Fibroblast of villous mesenchyme (primary cell): ENCODE results near the genes FLNC, IRF5 and TNPO3.

DNA sequence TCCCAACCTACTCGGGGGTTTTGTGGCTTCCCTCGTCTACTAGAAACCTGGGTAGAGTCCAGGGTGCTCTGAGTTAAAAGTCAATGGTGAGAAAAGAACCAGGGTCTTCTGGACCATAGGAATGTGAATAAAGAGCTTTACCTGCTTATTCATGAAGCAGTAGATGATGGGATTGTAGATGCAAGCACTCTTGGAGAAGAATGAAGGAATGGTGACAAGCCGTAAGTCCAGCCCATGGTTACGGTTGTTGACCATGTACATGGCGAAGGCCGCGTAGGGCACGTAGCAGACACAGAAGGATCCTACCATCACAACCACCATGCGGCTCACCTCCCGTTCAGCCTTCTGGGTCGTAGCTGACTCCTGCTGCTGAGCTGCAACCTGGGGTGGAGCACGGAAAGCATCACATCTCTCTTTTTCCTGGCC lies 2.1 kb downstream of the OPN1SW start:
- CAGE, long polyA plus RNA: no peak

- CAGE, long polyA plus RNA: no peak
These were observed 2.9 kb upstream of the FLNC start for GRCh38 chr7:128827055-128827903.

DNA sequence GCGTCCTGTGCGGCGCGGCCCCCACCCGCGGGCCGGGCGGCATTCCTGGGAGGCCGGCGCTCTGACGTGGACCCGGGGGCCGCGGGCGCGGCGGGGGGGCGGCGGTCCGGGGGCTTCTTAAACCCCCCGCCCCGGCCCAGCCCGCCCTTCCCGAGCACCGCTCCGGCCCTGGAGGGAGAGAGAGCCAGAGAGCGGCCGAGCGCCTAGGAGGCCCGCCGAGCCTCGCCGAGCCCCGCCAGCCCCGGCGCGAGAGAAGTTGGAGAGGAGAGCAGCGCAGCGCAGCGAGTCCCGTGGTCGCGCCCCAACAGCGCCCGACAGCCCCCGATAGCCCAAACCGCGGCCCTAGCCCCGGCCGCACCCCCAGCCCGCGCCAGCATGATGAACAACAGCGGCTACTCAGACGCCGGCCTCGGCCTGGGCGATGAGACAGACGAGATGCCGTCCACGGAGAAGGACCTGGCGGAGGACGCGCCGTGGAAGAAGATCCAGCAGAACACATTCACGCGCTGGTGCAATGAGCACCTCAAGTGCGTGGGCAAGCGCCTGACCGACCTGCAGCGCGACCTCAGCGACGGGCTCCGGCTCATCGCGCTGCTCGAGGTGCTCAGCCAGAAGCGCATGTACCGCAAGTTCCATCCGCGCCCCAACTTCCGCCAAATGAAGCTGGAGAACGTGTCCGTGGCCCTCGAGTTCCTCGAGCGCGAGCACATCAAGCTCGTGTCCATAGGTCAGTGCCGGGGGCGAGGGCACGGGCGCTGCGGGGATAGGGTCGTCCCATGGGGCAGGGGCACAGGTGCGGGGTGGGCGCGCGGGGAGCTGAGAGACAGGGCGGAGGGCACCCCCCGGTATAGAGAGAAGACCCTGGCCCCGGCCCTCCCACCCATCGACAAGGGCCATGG lies at the start of gene FLNC:
TSS of gene FLNC (plus strand) at position 144 of the 899 bp plus-strand sequence.
- CAGE, long polyA plus RNA: no peak

- CAGE, long polyA plus RNA: no peak
These were observed 6.3 kb upstream of the ATP6V1F start for GRCh38 chr7:128856520-128856668.

DNA sequence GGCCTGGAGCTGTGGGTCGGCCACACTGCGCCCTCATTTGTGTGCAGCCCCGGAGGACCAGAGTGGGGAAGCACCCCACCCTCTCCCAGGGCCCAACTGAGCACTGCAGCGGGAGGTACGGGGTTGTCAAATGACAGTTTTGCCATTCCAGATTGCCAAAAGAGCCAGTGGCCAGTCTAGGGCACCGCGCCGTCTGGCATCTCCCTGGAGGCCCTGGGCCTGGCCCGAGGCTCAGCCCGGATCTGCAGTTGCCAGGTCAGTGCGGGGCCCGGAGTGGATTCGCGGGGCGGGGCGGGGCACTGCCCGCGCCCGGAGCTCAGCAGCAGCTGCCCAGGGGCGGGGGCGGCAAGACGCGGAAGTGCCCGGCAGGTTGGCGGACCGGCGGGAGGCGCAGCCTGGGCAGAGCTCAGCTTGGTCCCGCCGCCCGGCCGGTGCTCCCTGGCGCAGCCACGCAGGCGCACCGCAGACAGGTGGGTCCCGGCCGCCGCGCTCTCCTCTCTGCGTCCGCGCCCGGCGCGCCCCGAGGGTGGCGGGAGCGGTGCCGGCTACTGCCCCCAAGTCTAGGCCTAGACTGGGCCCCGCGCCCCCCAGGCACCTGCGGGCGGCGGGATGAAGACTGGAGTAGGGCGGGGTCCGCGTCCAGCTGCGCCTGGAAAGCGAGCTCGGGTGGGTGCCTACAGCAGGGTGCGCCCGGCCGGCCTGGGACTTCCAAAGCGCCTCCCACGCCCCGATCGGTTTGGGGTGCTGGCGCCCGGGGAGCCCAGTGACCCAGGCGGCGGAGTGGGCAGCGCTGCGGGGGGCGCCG lies at the start of gene IRF5:
TSS of gene IRF5 (plus strand) at position 348 of the 805 bp plus-strand sequence.
- CAGE, long polyA plus RNA: no peak

- CAGE, long polyA plus RNA: no peak
These were observed 673 bp downstream of the IRF5 start for GRCh38 chr7:128938385-128938815.

- CAGE, long polyA plus RNA: no peak
These were observed 11.6 kb downstream of the IRF5 start for GRCh38 chr7:128948919-128950125.

GRCh38 chr7:129054361-129055438 lies at the start of gene TNPO3:
TNPO3 (minus strand) TSS chr7:129055111.
- CAGE, long polyA plus RNA: no peak

DNA sequence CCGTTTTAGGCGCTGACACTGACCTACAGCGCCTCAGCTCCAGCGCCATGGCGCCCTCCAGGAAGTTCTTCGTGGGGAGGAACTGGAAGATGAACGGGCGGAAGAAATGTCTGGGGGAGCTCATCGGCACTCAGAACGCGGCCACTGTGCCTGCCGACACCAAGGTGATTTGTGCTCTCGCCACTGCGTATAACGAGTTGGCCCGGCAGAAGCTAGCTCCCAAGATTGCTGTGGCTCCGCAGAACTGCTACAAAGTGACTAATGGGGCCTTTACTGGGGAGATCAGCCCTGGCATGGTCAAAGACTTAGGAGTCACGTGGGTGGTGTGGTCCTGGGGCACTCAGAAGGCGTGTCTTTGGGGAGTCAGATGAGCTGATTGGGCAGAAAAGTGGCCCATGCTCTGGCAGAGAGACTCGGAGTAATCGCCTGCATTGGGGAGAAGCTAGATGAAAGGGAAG lies 1.1 kb upstream of the TNPO3 start:
- CAGE, long polyA plus RNA: no peak

GRCh38 chr7:129149863-129150122 lies 5.3 kb downstream of the TSPAN33 start:
- CAGE, long polyA plus RNA: no peak

DNA sequence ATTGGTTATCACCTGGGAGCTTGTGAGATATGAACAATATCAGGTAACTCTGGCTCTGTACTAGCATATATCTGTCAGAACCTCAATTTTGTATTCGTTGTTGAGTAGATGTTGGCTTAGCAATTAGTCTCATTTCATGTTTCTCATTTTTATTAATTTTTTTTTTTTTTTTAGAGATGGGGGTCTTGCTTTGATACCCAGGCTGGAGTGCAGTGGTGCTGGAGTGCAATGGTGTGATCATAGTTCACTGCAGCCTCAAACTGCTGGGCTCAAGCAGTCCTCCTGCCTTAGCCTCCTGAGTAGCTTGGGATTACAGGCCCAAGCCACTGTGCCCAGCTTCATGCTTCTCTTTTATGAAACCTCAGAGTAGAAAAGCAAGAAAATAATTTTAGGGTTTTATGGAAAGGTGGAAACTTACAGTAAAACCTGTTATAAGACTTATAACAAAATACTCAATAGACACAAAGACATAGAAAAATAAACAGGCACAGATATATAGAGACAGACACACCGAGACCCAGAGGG lies 14.5 kb downstream of the AHCYL2 start:
- CAGE, long polyA plus RNA: no peak

GRCh38 chr7:129374975-129375450 lies 59.2 kb upstream of the STRIP2 start:
- CAGE, long polyA plus RNA: no peak

GRCh38 chr7:129377437-129377658 lies 56.9 kb upstream of the STRIP2 start:
- CAGE, long polyA plus RNA: no peak

GRCh38 chr7:129388648-129389612 lies 45.3 kb upstream of the STRIP2 start:
- CAGE, long polyA plus RNA: no peak

GRCh38 chr7:129604497-129605336 lies 6.8 kb upstream of the NRF1 start:
- CAGE, long polyA plus RNA: no peak

DNA sequence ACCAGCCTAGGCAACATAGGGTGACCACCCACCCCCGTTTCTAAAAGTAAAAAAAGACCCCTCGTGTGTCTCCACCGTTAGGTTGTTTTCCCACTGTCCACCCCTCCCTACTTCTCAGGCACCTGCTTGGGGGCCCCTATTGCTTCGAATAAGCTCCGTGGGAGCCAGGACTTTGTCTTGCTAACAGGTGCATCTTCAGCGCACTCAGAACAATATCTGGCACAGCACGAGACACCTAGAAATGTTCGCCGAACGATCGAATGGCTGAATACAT lies 636 bp upstream of the NRF1 start:
- CAGE, long polyA plus RNA: no peak

- CAGE, long polyA plus RNA: no peak
These were observed 118.3 kb downstream of the UBE2H start for GRCh38 chr7:129834315-129835081.

- CAGE, long polyA plus RNA: no peak
These were observed 87.5 kb downstream of the UBE2H start for GRCh38 chr7:129865030-129865880.

GRCh38 chr7:130084354-130084888 lies 14.1 kb downstream of the KLHDC10 start:
- CAGE, long polyA plus RNA: no peak

DNA sequence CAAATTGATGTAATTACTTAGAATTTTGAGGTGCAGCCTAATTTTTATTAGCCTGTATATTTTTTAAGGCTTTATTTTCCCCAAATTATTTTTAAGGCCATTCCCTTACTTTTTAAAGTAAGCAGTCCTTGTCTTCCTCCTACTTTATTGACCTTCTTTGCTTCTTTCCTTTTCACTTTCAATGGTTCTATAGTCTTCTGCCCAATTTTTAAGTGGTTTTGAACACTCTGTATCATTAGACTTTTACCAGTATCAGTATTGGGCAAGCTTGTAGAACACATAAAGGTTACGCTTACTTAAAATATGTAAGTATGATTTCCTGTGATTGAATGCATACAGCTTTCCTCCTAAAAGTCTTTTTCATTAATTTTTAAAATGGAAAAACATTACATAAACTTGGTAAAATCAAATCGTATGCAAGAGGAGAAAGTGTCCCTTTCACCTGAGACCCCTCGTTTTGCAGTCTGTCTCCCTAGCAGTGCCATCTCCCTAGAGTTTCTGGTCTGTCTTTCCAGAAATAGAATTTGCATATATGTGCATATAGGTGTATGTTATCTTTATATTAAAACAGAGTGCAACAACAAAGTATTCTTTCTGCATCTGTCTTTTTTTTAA lies 15.8 kb downstream of the KLHDC10 start:
- CAGE, long polyA plus RNA: no peak